Placental pericyte (primary cell): ENCODE data around the gene AURKA.

DNA sequence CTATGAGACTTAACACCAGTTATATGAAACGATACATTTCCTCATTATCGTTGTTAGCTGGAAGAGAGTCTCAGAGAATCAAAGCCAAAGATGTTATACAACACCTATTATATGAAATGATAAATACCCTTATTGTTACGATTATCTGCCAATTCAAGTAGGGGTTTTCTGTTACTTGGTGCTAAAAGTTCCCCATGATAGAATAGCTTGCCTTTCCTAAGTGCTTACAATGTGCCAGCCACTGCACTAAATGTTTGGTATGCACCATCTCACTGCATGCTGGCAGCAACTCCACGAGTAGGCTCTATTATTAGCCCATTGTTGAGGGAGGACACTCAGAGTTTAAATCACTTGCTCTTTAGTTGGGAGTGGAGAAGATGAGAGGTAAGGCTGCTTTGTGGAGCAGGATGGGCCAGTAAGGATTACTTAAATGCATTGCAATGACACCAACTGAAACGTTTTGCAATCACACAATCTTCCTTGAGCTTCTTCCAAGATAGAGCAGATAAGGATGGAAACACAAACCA is 131.0 kb downstream of the BCAS1 start:
- CAGE, long polyA plus RNA: no peak

DNA sequence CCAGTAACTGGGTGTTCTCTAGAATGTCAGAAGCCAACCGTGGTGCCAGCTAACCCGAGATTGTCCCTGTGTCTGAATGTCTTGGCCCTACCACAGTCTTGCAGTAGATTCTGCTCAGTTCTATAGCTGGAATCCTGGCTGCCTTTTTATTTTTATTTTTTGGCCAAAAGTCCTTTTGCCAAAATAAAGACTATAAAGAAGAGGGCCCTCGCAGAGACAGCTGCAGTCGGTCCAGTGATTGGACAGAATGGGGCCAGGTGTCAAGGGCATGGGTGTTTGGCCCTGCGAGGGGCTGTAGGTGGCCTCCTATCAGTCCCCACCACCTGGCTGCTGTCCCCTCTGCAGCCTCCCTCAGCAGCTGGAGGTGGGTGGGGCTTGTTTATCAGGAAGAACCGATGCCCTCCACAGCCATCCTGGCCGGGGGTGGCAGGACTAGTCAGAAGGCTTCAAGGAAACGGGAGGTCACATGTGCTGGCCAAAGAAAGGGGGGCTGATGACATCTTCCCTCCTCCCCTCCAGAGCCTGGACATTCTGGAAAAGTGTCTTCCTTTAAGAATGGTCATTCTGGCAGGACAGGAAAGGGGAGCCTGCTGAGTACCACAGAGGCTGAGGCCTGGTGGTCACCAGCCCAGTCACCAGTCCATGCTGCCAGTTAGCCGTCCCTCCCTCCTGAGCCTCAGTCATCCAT is 4.0 kb downstream of the FAM210B start:
- CAGE, long polyA plus RNA: no peak

- CAGE, long polyA plus RNA: no peak
These were observed at the start of gene AURKA for GRCh38 chr20:56391467-56392335. AURKA (minus strand) TSS chr20:56392215.

DNA sequence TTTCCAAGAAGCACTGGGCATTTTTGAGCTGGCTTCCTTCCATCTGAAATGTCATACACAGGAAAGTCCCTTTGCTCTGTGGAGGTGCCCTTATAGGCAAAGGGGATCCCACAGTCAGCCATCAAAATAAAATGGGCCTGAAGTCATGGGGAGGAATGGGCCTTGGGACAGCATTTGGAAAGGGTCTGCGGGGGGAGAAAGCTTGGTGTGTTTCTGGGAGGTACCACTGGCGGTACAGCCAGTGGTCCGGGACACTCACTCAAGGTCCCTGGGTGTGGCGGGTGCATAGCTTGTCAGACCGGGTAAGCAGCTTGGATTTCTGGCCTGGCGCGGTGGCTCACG is 25.6 kb upstream of the RTF2 start:
- CAGE, long polyA plus RNA: no peak

DNA sequence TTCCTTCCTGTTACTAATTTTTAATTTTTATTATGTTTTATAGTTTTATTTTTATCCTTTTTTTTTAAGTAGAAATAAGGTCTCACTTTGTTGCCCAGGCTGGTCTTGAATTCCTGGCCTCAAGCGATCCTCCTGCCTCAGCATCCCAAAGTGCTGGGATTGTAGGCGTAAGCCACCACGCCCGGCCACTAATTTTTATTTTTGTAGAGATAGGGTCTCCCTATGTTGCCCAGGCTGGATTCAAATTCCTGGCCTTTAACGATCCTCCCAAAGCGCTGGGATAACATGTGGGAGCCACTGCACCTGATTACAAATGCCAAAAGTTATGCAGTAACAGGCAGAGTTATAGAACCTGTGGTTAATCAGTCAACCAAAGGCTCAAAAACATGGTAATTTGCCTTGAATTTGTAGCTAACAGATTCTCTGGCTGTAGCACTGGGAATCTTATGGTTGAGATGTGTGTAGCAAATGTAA is 9.1 kb downstream of the RTF2 start:
- CAGE, long polyA plus RNA: no peak

GRCh38 chr20:56558868-56559423 is 25.9 kb downstream of the FAM209B start:
- CAGE, long polyA plus RNA: no peak

DNA sequence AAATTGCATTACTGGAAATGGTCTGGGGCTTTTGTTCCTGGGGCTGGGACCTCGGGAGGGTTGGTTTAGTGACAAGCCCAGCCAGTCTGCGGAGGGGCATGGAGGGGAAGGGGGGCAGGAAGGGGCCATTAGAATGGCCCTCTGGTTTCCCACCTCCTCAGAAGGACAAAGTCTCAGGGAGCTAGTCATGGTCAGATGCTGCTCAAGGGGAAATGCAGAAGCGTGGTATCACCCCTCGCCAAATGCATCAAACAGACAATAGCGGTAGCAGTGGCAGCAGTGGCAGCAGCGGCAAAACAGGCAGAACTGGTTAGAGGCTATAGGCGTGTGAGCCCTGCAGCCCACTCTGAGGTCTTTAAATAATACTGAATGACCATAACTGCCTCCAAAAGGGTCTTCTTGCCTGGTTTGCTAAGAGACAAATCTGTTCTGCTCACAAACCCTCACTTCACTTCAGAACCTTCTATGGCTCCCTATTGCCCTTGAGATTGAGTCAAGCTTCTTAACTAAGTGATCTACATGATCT is 186.7 kb downstream of the TFAP2C start:
- CAGE, long polyA plus RNA: no peak

- CAGE, long polyA plus RNA: no peak
These were observed 223.3 kb downstream of the BMP7 start for GRCh38 chr20:57043095-57043508.

- CAGE, long polyA plus RNA: no peak
These were observed 16.0 kb upstream of the RBM38 start for GRCh38 chr20:57375158-57375646.

DNA sequence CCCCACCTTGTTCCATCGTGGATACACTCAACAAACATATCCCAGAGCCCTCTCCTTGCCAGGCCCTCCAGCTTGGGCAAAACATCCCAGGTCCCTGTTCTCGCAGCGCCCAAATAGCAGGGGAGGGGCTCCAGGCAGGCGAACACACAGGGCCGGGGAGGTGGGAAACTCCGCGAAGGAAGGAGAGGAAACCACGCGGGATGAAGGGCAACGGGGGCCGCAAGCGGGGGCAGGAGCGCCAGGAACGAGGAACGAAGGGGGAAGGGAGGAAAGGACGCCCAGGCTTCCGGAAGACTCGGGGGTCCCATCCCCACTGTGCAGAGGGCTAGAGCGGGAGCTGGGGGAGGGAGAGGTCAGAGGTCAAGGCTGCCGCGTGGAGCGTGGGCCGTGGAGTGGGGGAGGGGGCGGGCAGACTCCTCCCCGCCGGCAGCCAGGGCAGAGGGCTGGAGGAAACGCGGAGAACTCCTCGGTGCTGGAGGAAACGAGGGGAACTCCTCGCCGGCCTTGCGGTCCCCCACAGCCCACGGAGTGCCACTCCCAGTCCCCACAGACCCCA is 1.4 kb upstream of the RBM38 start:
- CAGE, long polyA plus RNA: no peak

- CAGE, long polyA plus RNA: no peak
These were observed 2.8 kb downstream of the RBM38 start for GRCh38 chr20:57393624-57394675.

DNA sequence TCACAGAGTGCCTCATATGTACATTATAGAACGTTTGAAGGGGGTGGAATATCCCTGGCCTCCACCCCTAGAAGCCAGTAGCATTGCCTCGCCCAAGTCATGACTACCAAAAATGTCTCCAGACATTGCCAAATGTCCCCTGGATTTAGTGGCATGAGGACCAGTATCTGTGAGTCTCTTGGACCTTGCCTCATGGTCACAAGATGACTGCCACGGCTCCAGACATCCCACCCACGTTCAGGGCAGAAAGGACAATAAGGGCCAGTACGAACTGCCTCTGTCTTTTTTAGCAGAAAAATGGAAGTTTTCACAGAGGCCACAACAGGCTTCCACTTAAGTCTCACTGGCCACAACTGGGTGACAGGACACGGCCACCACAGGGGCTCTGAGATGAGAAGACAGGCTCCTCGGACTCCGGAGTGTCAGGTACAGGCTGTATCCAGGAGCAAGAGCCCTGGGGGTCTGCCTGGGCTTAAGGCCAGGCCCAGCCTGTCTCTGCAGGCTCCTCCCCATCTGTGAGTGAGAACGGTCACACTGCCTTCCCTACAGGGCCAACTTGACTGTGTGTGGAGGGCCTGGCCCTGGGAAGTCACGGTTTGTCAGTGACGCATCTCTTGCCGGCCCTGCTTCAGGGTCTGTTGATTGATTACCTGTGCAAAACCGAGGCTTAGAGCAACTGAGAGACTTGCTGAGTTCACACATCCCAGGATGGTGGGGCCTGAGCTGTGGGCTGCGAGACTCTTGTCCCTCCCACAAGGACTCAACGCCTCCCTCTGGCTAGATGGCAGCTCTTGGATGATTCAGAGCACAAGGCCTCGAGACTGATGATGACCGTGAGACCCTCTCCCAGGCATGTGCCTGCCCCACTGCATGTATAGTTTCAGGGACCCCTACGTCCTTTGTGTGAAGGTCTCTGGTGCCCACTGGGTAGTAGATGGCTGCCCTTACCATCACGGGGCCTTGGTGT is 5.7 kb downstream of the RBM38 start:
- CAGE, long polyA plus RNA: no peak

DNA sequence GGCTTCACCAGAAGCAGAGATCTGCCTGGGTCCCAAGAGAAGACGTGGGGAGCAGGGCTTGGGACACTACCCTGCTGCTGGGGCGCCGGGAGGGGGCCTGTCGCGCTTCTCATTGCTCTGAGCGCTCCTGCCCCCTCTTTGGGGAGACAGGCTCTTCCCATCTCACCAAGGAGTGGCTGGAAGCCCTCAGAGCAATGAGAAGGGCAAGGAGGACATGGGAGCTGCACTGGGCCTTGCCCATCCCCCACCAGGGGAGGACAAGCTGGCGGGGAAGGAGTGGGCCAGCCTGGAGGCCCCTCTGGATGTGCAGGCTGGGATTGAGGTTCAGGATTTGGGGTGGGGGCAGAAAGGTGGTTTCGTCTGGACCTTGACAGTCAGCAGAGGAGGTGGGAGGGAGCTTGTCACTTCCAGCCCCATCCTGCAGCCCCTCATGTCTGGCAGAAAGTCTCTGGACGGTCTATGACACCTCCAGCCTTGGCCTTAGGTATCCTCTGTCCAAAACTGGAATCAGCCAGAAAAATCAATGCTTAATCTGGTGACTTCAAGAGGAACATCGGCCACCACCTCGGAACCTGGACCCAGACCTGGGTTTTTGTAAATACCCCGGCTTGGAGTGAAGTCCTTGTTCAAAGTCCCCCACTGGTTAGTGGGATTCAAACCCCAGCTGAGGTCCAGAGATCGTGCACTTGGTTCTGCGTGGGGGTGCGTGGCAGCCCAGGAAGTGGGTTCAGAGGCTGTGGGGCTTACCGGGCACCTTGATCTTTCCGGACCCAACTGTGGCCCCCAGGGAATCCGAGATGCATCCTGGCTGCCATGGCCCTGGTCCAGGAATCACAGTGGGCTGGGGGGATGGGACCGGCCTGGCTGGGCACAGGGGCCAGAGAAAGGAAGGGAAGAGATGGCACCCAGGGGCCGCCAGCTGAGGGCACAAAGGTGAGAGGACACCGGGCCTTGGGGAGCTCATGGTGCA is 28.1 kb downstream of the ZBP1 start:
- CAGE, long polyA plus RNA: no peak

DNA sequence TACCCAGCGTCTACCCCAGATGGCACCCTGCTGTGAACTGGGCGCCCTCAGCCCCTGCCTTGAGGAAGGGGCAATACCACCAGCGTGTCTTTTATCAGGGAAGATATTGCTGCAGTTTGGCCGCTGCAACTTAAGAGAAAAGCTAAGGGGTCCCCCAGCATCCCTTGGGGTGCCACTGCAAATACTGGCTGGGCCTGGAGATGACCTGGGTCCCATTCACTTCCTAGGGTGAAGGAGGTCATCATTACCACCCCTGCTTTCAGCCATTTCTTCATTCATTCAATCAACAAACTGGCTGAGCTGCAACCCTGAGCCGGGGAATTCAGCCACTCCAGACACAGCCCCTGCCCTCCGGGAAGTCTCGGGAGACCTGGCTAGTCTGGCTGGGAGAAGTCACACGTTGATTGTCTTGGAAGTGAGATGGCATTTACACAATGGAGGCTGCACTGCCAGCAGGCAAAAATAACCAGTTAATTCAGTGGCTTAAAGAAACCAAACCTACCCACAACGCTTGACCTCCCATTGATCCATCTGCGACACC is 1.9 kb upstream of the PMEPA1 start:
- CAGE, long polyA plus RNA: no peak

- CAGE, long polyA plus RNA: no peak
These were observed 62.8 kb upstream of the PMEPA1 start for GRCh38 chr20:57772577-57772958.

GRCh38 chr20:57773942-57774322 is 64.1 kb upstream of the PMEPA1 start:
- CAGE, long polyA plus RNA: no peak

- CAGE, long polyA plus RNA: no peak
These were observed 133.1 kb upstream of the C20orf85 start for GRCh38 chr20:58017208-58018481.

GRCh38 chr20:58098113-58098544 is 52.6 kb upstream of the C20orf85 start:
- CAGE, long polyA plus RNA: no peak

- CAGE, long polyA plus RNA: no peak
These were observed 9.9 kb upstream of the ANKRD60 start for GRCh38 chr20:58238235-58238933.

GRCh38 chr20:58361009-58361768 is 27.8 kb upstream of the VAPB start:
- CAGE, long polyA plus RNA: no peak